HTERT-HM (cell line): ENCODE results near the gene BMAL2.

DNA sequence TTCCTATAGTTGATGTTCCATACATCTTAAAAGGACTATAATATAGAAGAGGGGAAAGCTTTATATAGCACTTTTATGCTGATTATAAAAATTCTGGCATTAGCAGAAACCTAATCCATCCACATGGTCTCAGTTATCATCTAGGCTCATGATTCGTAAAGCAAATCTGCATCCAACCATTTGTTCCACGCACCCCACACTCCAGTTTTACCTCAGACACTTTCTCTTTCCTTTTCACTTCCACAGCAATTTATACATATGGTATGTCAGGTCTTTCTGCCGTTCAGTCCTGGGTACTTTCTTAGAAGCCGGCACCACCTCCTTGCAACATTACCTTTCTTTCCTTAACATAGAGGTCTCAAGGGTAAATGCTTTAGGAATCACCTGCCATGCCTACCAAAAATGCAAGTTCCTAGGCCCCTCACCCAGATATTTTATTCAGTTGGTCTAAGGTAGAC is 2.6 kb upstream of the KRAS start:
- RRBS: no CpG with 5 or more reads among the region's 4 CpGs

DNA sequence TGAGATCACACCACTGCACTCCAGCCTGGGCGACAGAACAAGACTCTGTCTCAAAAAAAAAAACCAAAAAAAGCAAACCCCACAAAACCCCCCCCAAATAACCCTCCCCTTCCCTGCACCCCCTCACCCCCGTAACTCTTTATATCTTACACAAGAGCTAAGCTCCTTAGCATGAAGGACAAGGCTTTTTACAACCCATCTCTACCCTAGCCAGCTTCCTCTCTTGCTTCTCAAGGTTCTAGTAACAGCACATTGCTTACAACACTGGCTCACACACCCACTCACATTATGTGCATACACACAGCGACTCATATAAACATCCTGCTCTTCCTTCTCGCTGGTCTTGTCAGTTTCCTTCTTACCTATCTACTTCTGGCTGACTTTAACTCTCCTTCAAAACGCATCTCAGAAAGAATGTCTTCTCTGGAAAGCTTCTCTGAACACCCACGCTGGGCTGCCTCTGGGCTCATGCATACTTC is 126.6 kb upstream of the KRAS start:
- RRBS: no CpG with 5 or more reads among the region's 6 CpGs

DNA sequence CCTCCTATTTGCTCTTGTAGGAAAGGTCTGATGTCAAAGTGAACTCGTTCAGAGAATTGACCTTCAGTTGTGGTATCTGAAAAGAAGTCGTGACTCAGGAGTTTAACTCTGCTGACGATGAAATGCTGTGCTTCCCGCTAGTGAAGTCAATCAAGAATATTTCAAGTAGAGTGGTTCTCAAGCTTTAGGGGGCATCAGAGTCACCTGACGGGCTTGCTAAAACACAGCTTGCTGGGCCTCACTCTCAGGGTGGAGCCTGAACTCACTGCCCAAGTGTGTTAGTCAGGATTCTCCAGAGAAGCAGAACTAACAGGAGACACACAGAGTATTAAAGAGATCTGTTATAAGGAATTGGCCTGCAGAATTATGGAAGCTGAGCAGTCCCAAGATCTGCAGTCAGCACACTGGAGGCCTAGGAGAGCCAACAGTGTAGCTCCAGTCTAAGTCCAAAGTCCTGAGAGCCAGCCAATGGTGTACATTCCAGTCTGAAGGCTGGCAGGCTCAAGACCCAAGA is 139.5 kb upstream of the LMNTD1 start:
- RRBS: no CpG with 5 or more reads among the region's 5 CpGs

- RRBS: no CpG with 5 or more reads among the region's 2 CpGs
Measured at GRCh38 chr12:25757389-25757754, 201.1 kb upstream of the RASSF8 start.

DNA sequence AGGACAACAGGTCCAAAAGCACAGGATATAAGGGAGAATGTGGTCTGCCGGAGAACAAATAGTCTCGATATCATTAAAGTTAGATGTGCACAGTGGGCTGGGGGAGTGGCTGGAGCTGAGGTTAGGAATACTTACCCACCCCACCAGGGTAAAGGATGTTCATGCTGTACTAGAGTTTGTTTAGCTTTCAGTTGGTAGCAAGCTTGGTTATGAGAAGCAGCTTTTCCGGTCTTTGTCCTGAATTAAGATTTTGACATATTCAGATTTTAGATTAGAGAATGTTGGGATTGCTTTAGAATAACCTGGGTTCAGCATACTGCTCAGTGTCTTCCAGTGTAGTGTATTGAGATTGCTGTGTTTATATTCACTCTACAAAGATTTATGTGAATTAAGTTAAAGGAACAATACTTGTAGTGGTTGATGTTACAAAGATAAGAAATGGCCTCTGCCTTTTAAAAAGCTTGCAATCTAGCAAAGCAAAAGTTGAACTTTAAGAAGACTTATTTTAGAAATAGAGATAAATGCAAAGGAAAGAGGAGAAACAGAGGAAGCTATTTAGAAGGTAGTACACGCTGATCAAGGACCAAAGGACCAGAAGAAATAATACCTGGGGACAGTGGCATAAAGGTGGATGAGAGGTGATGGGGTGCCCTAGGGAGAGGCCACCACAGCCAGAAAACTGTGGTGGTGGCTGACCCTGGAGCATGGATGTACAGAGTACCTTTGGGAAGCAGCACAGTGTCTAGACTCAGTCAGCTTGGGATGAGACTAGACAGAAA is 16.9 kb downstream of the RASSF8 start:
- RRBS: no CpG with 5 or more reads among the region's 4 CpGs

DNA sequence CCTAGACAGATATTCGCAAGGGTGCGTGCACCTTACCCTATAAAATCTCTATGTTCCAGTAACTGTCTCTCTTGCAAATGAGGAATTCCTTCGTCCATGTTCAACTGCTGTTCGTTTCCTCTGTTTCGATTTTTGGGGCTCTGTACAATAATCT is 278 bp downstream of the BHLHE41 start:
- RRBS: no CpG with 5 or more reads among the region's 5 CpGs

DNA sequence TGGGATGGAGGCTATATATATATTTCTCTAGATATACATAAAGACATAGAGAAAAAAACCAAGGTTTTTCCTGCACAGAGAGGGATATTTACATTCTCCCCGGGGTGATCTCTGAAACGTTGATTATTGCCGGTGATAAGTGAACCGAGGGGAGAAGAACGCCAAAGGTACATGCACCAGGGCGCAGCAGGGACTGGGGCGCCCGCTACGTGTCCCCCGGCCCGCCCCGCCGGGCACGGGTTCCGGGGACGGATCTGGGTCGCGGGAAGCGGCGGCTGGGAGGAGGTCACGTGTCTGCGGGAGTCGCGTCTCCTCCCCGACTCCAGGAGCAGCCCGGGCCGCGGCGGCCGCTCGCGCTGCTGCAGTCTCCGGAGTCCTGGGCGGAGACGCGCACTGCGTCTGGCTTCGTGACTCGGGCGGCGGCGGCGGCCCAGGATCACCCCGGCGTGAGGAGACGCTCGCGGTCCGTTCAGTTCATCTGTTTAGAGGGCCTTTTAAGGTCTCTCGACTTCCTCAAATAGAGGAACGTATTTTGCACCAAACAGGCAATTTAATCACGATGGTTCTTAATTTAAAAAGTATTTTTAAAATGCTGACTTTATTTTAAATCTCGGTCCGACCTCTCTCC is 1.6 kb upstream of the BHLHE41 start:
- RRBS: under 1% methylated on average over 34 of the region's 54 CpGs

DNA sequence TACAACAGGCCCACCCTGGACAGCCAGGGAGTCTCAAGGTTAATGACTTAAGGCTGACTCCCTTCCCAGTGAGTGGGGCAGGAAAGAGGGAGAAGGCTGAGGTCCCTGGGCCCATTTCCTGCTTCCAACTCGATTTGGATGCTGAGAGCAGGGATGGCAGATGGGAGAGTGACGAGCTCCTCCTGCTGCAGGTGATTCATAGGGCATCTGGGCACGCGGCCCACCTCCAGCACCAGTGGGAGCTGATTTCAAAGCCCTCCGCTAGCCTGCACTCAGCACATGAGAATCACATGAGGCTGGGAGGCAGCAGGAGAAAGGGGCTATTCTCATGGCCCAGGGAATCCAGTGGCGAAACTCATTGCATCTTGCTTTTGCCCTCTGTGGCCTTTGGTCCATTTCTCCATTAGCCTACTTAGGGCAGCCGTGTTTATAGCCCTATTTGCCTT is 90.8 kb downstream of the SSPN start:
- RRBS: no CpG with 5 or more reads among the region's 7 CpGs

- RRBS: no CpG with 5 or more reads among the region's 5 CpGs
Measured at GRCh38 chr12:26298963-26299384, 103.6 kb downstream of the SSPN start.

DNA sequence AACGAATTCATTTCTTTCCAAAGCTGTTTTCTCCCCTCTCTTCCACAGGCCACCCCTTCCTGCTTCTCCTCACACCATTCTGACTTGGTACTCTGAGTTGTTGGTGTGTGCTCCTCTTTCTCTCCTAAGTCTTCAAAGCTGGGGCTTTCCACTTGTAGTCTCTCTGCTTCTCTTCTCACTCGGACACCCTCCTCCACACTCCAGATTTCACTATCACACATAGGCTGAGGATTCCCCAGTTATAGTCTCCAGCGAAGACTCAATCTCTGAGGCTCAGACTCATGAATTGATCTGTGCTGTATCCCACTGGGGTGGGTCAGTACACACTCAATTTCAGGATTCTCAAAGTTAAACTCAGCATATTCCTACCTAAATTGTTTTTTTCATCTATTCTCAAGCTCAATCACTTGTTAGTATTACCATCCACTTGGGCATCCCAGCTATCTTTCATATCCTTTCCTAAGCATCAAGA is 201.1 kb downstream of the SSPN start:
- RRBS: no CpG with 5 or more reads among the region's 3 CpGs

- RRBS: no CpG with 5 or more reads among the region's 1 CpG
Measured at GRCh38 chr12:26525830-26526316, 307.1 kb downstream of the ITPR2 start.

DNA sequence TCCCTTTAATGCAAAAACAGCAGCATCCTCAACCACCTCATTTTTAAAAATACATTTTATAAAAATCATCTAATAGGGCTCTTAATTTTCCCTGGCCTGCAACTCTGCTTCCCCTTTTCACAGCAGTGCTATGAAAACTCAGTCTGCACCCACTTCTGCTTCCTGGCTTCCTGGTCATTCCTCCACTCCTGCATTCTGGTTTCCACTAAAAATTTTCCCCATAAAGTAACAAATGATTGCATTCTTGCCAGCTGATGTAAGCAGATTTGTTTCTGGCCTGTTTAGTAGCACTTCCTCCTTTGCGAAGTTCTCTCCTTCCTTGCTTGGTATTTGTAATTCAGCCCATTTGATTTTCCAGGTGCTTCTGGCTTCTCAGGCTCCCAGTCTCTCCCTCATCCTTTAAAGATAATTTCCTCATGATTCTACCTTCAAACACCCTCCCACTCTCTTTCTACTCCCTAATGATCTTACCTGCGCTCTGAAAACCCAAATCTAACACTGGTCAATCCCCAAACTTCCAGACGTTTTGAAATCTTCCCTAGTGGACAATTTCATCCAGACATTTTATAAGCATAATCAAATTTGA is 127.8 kb downstream of the ITPR2 start:
- RRBS: no CpG with 5 or more reads among the region's 3 CpGs

DNA sequence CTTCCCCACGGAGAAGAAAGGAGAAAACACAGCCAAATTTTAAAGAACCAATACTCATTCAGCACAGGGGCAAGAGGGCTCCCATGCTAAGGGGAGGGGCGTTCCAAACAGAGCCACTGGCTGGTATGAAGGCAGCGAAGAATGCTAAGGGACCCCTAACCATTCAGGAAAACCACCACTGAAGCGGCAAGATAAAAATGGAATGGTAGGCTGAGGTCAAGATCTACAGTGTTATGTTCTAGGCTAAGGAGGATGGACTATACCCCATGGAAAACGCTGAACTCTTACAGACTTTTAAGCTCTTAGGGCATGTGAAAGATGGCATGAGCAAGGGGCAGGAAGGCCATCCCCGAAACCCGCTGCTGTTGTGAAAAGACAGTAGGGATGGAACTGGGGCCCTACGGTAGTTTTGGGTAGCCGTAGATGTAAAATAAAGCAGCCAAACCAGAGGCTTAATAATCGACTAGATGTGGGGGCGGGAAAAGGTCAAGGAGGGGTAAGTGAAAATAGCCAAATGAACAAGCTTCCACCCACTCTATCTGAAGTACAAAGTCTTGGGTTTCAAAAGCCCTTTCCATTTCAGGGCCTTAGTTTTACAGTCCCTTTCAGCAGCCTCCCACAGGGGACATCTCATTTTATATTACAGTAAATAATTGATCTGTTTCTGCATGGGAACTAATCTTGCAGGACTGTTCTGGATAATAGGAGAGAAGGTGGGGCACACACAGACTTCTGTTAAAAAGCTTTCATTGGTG is 105.0 kb downstream of the ITPR2 start:
- RRBS: no CpG with 5 or more reads among the region's 11 CpGs

GRCh38 chr12:26834172-26834443 is 1.1 kb upstream of the ITPR2 start:
- RRBS: no CpG with 5 or more reads among the region's 1 CpG

GRCh38 chr12:26845752-26846476 is 12.9 kb upstream of the ITPR2 start:
- RRBS: no CpG with 5 or more reads among the region's 9 CpGs

DNA sequence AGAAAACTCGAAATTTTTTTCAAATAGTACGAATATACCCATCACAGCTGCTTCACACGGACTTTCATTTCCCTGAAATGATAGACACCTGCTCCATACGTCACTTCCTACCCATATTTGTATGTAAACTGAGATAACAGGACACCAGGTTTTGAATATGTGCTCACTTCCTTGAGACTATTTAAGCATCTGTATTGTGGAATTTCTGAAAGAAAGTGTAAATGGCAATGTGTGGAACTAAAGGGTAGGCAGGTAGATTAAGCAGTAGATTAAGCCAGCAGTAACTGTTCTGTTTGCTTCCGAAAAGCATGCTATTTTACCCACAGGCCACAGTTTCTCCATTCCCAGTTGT is 13.5 kb upstream of the ITPR2 start:
- RRBS: no CpG with 5 or more reads among the region's 5 CpGs

DNA sequence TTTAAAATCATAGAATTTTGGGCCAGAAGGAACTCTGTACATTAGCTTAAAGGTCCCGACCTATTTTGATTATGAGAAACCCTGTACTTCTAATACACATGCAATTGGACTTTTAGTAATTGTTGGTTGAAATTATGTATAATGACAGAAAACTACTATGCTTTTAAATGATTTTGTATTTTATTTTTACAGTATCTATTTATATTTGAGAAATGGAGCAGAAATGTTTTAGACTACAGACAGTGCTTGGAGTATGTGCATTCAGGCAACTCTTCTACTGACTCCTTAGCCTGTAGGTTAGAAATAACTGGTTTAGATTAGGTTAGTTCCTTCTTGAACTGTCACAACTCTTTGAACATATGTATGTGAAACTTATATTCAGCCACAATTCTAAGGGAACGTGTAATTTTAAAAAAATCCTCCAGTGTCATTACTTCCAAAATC is 1.6 kb downstream of the FGFR1OP2 start:
- RRBS: no CpG with 5 or more reads among the region's 2 CpGs

- RRBS: no CpG with 5 or more reads among the region's 5 CpGs
Measured at GRCh38 chr12:27226336-27227068, 17.6 kb upstream of the STK38L start.

- RRBS: 1% methylated on average over 58 of the region's 97 CpGs
Measured at GRCh38 chr12:27332667-27333424, at the start of gene BMAL2. Gene BMAL2 (plus strand): TSS chr12:27332836.

- RRBS: no CpG with 5 or more reads among the region's 8 CpGs
Measured at GRCh38 chr12:27525293-27525948, 1.4 kb downstream of the PPFIBP1 start.